Mesenchymal stem cell of Wharton's jelly (primary cell): ENCODE measurements around a stretch of chr3.

- CAGE, long polyA plus RNA = no peak
Measured at GRCh38 chr3:197792039-197792305, 918 bp downstream of the LRCH3 start.

- CAGE, long polyA plus RNA = no peak
Measured at GRCh38 chr3:197830717-197831133, 39.7 kb downstream of the LRCH3 start.

DNA sequence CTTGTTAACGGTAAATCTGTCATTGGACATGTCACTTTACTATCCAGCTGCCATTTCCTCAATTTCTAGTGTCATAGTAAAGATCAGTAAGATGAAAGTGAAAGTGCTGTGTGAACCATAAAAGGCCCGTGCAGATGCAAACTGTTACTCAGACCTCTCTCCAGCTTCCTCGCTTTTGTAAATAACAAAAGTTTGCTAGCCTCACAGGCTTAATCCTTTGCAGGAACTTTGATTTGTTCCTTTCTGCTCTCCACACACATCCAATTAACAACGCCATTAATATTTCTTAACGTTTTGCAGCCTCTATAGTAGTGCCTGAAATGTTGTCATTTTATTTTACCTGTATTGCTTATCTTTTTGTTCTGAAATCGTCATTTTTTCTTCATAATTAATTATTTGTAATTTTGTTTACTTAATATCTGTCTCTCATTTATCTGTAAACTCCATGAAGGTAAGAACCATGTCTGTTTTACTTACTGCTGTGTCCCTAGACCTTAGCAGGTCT is 57.2 kb downstream of the LRCH3 start:
- CAGE, long polyA plus RNA = no peak

DNA sequence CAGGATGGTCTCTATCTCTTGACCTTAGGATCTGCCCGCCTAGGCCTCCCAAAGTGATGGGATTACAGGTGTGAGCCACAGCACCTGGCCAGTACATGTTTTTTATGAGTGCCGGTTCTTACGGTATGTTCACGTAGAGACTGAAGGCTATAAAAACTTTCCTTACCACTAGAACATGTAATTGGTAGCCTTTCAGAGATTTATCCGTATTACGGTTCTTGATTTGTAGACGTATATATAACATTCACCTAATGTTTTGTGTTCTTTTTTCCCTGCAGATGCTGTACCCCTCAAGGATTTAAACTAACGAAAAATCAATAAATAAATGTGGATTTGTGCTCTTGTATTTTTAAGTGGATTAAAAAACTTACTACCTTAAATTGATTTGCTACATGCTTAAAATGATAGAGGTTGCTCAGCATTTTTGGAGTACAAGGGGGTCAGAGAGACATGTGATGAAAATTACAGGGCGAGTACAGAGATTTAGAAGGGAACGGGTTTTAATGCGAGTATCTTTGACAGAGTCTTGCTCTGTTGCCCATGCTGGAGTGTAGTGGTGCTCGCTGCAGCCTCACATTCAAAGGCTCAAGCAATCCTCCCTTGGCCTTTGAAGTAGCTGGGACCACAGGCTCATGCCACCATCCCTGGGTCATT is 4.2 kb downstream of the IQCG start:
- CAGE, long polyA plus RNA = no peak

DNA sequence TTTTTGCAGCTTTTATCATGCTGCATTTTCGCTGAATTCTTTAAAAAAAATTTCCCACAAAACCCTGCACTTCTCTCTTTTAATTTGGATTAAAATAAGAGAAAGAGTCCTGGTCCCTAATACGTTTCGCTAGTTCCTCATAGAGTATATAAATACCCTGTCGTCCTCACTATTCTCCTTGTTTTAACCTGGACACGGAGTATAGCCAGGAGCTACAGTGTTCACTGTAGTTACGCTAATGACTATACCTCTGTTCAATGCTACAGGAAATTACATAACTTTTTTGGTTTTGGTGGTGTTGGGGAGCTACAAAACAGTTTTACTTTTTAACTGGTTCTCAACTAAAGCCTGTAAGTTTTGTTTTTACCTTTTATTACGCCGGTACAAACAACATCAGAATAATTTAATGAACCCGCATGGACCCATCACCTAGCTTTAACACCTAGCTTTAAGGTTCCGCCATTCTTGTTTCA is 1.5 kb downstream of the LMLN start:
- CAGE, long polyA plus RNA = no peak

DNA sequence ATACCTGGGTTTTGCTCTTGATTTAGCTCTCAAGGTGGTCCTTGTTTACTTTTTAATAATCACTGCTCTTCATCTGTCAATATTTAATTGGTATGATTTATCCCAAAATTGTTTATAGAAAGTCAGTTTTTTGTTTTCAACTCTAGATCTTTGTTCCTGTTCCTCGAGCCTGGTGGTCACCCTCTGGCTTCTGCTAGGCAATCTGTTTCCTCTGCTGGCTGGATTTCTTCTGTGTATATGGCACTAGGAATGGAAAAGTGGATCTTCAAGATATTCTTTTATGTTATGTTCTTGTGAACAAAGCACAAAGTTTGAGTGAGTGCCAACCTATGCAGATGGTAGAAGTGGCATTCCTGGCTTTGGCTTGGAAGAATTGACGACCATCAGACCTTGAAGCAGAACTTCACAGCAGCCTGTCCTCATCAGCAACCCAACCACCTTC is 78.4 kb downstream of the LMLN start:
- CAGE, long polyA plus RNA = no peak

GRCh38 chr3:198080523-198081571 is 120.8 kb downstream of the LMLN start:
- CAGE, long polyA plus RNA = no peak